Zone of skin (tissue), 1 donor: ENCODE measurements around a stretch of chr10.

DNA sequence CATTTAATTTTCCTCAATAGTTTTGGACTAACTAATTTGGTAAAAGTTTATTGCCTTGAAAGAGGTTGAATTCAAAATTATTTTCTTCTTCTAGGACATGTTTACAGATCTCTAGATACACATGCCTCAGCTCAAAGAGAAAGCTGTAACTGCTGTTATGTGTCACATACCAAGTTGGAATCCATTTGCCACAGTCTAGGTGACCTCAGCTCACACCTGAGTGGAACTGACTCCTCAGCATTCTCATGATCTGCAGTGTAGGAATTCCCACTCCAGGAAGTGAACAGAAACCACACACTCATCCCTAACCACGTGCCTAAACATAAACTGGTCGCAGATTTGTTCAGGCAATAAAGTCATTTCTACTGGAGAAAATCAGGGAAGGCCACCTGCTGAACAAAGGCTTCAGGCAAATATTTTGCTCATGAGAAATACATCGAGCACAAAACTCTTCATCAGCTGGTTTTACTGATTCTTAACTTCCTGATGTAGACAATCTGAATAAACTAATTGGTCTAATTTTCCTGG lies 23.0 kb upstream of the ZMYND11 start:
- RRBS: no CpG with 5 or more reads among the region's 3 CpGs

DNA sequence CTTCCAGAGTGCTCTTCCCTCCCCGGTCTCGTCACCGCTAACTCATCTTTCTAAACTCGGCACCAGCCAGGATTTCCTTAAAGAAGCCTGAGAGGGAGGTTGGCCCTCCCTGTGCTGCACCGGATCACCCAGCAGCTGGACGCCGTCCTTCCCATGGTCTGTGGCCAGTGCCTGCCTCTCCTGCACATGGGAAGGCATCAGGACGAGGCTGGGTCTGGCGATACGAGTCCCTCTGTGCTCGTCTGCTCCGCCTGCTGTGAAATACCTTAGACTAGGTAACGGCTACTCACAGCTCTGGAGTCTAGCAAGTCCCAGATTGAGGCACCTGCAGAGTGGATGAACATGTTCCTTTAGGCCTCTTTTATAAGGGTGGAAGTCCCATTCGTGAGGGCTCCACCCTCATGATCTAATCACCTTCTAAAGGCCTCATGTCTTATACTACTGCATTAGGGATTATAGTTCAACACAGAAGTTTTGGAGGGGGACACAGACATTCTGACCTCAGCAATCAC lies 179.2 kb downstream of the ZMYND11 start:
- RRBS: no CpG with 5 or more reads among the region's 14 CpGs

DNA sequence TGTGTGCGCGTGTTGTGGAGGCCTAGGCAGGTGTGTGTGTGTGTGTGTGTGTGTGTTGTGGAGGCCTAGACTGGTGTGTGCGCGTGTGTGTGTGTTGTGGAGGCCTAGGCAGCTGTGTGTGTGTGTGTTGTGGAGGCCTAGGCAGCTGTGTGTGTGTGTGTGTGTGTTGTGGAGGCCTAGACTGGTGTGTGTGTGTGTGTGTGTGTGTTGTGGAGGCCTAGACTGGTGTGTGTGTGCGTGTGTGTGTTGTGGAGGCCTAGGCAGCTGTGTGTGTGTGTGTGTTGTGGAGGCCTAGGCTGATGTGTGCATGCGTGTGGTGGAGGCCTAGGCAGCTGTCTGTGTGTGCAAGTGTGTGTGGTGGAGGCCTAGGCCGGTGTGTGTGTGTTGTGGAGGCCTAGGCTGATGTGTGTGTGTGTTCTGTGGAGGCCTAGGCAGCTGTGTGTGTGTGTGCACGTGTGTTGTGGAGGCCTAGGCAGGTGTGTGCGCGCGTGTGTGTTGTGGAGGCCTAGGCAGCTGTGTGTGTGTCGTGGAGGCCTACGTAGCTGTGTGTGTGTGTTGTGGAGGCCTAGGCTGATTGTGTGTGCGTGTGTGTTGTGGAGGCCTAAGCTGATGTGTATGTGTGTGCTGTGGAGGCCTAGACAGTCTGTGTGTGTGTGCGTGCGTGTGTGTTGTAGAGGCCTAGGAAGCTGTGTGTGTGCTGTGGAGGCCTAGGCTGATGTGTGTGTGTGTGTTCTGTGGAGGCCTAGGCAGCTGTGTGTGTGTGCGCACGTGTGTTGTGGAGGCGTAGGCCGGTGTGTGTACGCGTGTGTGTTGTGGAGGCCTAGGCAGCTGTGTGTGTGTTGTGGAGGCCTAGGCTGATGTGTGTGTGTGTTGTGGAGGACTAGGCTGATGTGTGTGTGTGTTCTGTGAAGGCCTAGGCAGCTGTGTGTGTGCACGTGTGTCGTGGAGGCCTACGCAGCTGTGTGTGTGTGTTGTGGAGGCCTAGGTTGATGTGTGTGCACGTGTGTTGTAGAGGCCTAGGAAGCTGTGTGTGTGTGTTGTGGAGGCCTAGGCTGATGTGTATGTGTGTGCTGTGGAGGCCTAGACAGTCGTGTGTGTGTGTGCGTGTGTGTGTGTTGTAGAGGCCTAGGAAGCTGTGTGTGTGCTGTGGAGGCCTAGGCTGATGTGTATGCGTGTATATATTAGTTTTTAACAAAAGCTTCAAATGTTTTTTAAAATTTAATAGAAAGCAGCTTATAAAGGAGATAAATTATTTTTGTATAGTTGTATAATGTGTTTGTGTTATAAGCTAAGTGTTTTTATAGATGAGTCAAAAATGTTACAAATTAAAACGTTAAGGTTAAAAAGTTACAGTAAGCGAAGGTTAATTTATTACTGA lies 202.1 kb downstream of the ZMYND11 start:
- RRBS: no CpG with 5 or more reads among the region's 31 CpGs

GRCh38 chr10:389781-390363 lies 254.6 kb downstream of the ZMYND11 start:
- RRBS: no CpG with 5 or more reads among the region's 23 CpGs

DNA sequence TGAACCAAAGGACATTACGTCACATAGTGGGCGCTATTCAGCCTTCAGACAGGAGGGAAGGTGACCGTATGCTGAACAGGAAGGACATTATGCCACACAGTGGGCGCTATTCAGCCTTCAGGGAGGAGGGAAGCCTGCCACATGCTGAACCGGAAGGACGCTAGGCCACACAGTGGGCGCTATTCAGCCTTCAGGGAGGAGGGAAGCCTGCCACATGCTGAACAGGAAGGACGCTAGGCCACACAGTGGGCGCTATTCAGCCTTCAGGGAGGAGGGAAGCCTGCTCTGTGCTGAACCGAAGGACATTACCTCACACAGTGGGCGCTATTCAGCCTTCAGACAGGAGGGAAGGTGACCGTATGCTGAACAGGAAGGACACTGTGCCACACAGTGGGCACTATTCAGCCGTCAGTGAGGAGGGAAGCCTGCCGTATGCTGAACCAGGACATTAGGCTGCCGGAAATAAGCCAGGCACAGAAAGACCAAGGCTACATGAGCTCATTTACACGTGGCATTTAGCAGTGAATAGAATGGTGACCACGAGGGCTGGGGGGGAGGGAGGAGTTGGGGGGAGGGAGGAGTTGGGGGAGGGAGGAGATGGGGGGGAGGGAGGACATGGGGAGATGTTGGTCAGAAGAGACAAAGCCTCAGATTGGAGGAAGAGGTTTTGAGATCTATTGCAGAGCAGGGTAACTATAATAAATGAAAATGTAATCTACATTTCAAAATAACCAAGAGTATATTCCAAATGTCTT lies 259.5 kb downstream of the ZMYND11 start:
- RRBS: no CpG with 5 or more reads among the region's 17 CpGs

GRCh38 chr10:443395-443858 lies 246.0 kb downstream of the DIP2C start:
- RRBS: no CpG with 5 or more reads among the region's 3 CpGs

DNA sequence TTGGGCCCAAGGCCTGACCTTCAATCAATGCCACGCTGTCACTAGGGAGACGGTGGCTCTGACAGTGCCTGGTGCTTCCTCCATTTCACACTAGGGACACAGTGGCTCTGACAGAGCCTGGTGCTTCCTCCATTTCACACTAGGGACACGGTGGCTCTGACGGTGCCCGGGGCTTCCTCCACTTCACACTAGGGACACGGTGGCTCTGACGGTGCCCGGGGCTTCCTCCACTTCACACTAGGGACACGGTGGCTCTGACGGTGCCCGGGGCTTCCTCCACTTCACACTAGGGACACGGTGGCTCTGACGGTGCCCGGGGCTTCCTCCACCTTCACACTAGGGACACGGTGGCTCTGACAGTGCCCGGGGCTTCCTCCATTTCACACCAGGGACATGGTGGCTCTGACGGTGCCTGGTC lies 200.0 kb downstream of the DIP2C start:
- RRBS: no CpG with 5 or more reads among the region's 17 CpGs

GRCh38 chr10:490794-491542 lies 198.5 kb downstream of the DIP2C start:
- RRBS: 66% methylated on average over 6 of the region's 24 CpGs

GRCh38 chr10:513257-513819 lies 176.1 kb downstream of the DIP2C start:
- RRBS: no CpG with 5 or more reads among the region's 21 CpGs

DNA sequence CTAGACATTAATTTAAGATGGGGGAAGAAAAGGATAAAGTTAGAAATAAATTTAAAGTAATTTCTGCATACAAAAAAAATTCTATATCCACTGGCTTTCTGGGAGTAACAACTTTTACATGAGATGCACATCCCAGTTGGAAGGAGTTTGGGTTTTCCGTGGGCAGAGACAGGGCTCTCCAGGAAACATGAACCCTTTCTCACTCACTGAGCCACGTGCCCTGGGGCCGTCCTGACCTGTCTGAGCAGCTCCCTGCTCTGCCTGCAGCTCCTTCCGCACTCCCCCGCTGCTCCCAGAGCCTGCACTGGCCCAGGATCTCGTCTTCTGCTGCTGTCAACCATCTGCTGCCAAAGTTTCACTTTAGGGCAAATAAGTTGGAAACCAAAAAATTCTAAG lies 169.1 kb downstream of the DIP2C start:
- RRBS: no CpG with 5 or more reads among the region's 6 CpGs

- RRBS: no CpG with 5 or more reads among the region's 15 CpGs
Observed at GRCh38 chr10:642138-642749, 47.2 kb downstream of the DIP2C start.

DNA sequence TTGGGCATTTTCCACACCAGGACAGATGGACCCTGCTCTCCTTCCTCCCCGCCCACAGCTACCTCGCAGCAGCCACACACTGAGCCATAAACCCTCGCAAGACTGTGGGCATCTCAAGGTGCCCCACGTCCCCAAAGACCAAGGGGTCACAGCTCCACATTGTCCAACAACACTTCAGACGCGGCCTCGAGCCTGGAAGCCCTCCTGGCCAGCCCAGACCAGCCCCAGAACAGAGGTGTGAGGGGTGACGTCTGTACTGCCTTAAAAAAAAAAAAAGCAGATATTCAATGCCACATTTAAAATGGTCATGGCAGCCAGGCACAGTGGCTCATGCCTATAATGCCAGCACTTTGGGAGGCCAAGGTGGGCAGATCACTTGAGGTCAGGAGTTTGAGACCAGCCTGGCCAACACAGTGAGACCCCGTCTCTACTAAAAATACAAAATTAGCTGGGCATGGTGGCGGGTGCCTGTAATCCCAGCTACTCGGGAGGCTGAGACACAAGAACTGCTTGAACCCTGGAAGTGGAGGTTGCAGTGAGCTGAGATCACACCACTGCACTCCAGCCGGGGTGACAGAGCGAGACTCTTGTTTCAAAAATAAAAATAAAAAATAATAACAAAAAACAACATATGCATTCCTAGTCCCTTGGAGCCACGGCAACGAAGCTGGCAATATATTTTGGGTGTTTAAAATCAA lies 36.5 kb downstream of the DIP2C start:
- RRBS: no CpG with 5 or more reads among the region's 15 CpGs

GRCh38 chr10:806172-807104 lies 117.0 kb upstream of the DIP2C start:
- RRBS: 54% methylated on average over 3 of the region's 26 CpGs

GRCh38 chr10:863651-864396 lies 67.7 kb downstream of the LARP4B start:
- RRBS: no CpG with 5 or more reads among the region's 12 CpGs

- RRBS: no CpG with 5 or more reads among the region's 8 CpGs
Observed at GRCh38 chr10:885283-885939, 46.1 kb downstream of the LARP4B start.

DNA sequence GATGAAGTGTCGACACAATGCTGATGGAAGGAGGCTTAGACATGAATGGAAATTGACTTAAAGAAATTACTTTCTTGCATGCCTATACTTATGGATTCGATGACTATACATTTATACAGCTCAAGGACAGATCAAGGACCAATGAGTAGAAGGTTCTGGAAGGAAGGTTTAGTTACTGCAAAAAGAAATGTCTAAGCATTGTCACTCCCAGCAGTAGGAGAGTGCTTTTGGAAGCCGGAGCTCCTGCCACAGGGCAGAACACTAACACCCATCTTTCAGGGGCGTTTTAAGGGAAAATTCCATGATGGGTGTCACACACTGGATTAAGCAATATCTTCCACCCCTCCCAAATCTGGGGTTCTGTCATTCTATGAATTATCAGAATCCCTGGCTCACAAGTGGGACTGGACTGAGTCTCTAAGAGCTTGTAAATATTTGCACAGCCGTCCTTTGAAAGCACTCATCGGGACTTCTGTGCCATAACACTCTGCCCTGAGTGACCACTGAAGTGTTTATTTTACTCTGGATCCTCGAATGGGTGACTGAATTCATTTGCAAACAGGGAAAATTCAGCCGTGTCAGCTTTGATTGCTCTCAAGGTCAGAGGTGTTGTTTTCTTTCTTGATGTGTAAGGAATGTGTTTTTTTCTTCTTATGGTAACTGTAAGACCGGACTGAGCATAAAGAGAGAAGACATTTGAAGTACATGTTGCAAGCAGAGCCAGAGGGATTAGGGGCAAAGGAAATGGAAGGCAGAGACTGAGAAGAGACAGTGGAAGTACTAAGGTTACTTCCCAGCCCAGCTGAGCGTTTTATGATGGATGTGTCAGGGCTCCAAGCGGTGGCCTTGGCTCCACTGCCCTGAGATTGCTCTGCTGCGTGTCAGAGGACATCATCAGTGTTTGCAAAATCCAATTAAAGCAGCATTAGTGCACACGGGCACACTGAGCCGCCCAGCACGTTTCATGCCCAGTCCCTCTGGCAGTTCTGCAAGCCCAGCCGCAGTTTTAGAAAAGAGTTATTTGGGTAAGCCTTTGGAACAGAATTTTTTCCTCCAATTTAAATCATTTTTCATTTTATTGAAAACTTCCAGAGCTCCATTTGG lies 17.8 kb upstream of the GTPBP4 start:
- RRBS: no CpG with 5 or more reads among the region's 16 CpGs

DNA sequence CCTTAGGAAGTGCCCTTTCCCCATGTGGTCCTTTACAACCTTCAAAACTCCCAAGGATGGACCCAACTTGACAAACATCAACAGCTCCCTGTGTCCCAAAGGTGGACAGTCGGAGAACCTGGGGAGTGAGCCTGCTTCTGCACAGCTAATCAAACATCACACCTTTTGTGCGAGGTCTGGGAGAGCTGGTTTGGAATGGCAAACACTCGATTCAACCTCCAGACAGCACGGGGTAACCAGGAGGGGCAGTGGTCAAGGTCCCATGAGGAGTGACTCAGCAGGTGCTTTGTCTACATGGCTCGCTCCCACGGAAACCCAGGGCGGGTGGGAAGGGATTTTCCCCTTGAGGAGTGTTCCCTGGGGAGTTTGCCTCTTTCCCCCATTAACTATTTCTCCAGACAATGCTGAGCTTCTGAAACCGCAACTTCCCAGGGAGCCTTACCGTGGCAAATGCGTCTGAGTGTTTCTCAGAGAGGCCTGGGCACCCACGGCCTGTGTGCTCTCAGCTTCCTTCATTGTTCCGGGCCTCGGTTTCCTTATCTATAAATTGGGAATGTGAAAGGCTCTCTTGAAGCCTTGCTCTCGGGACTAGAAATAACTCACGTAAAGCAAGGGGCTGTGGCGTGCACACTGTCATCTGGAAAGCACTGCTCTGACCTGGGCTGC lies 14.1 kb upstream of the GTPBP4 start:
- RRBS: no CpG with 5 or more reads among the region's 16 CpGs

DNA sequence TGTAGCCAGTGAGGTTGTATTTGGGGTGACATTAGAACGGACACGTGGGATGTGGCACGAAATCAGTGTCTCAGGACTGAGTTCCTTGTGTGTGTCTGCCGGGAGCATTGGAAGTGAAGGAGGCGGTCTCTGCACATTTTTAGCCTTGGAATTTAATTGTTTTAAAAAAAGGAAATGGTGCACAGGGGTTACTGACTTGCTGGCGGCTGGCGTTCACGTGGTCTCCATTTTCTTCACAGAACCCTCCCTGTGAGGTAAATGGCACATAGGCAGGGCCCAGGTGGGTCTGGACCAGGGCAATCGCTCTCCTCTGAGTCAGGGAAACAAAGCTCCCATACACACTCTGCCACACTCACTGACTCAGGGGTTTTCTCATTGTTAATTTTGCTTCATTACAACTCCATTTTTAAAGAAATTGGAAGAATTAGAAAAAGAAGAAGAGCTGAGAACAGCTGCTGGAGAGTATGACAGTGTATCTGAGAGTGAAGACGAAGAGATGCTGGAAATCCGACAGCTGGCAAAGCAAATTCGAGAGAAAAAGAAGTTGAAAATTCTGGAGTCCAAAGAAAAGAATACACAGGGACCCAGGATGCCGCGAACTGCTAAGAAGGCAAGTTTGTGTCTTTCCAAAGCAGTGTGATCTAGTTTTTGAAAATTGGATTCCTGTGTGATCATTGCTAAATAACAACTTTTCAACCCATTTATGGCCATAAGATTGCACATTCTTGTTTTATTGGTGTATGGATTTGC lies 13.4 kb downstream of the IDI2 start:
- RRBS: no CpG with 5 or more reads among the region's 14 CpGs

GRCh38 chr10:1057829-1058302 lies 1.7 kb downstream of the WDR37 start:
- RRBS: no CpG with 5 or more reads among the region's 8 CpGs

DNA sequence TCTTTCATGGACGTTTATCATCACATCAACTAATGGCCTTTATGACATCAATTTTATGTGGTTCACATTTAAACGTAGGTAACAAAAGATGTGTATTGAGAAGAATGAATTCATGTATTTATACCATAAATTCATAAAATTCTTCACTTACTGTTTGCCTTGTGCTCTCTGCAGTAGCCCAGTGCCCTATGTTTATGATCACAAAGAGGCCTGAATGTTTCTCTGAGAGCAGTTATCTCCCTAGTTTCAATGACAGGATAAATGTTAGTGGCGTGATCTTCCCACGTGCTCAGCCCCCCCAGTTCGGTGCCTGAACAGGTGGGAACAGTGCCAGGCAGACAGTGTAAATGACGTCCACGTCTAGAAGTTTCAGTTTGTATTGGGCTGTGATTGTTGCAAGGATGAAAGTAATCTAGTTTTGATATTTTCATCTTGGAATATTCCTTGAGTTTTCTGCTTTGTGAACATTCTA lies 42.8 kb downstream of the WDR37 start:
- RRBS: no CpG with 5 or more reads among the region's 7 CpGs